ENCODE measurements around the genes CDK2, SUOX, ERBB3, MYL6, COQ10A and NACA.

GRCh38 chr12:55966531-55967641 is at the start of gene CDK2:
Gene CDK2, plus strand, starts transcription at chr12:55966830.
- RRBS, result 2% methylated on average over 22 of the region's 49 CpGs

GRCh38 chr12:55996334-55996975 is 621 bp upstream of the SUOX start:
- RRBS, result 0% methylated on average over 3 of the region's 18 CpGs

DNA sequence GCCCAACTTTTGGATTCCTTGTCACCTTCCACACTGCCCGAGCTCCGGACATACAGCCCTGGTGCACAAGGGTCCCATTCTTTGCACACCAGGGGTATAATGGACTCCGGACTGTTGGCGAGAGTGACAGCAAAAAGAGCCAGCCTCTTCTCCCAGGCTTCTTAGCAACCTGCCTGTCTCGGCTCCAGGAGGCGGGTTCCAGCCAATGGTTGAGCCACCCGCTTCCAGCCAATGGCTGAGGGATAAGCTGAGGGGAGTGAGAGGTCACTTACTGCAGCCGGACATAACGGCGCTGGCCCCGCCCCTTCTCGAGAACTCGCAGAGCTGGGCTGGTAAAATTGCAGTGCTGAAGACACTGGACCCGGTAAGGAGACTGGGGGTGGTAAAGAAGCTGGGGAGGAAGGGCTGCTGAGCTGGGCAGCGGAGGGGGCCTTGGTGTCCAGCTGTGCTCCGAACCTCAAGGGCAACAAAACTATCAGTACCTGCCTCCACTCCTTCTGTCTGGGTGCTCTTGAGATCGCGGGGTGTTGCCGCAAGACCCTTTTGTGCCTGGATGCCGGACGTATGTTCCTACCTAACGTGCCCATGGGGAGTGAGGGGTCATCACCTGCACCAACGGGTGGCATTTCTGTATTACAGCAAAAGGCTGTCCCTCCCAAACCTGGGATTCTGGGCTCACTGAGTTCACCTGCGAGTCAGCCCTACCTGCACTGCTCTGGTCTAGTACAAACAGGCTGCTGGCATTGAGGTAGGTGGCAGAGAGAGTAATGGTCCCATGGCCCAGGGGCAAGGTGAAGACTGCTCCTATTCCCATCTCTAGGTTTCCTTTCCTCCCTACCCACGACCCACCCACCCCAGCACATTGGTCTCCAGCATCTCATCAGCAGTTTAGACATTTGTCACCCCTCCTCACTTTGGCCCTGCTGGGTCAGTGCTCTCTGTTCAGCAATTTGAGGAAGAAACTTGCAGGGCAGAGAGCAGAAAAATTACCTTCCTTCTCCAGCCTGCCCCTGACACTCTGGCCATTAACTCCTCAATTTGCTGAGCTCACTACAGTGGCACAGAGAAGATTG is at the start of gene SUOX:
SUOX (plus strand) TSS at position 301 of the 1,073 bp plus-strand sequence.
- RRBS, result 8% methylated on average over 9 of the region's 25 CpGs

DNA sequence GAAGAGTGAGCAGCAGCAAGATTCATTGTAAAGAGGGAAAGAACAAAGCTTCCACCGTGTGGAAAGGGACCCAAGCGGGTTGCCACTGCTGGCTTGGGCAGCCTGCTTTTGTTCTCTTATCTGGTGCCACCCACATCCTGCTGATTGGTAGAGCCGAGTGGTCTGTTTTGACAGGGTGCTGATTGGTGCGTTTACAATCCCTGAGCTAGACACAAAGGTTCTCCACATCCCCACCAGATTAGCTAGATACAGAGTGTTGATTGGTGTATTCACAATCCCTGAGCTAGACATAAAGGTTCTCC is 2.5 kb downstream of the SUOX start:
- RRBS, result no CpG with 5 or more reads among the region's 4 CpGs

DNA sequence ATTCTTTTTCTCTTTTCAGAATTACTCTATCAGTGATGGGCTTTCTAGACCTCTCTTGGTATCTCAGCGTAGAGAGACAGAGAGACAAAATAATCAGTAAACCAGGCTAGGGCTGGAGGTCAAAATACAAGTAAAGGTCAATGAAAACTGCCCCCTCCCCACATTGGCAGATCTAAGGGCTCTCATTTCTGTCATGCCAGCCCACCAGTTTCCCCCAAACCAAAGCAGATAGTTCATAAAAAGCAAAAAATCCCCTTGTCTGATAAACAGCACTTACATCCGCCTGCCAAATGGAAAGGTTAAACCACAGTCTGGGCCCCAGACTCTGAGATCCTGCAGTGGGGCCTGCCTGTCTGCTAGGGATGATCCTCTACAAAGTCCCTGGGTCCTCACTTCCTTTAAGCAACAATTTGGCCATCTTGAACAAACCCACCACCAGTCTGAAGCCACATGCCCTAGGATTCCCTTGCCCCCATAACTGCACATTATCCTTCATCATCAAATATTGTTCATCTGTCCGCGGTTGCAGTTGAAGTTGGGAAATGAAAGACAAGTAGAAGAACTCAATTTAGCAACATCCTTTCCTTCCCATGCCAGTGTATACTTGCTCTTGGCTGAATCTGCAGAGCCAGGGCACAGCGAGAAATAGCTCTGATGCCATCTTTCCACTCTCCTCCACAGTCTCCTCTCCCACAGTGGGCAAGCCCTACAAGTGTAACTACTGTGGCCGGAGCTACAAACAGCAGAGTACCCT is 9.7 kb upstream of the RPS26 start:
- RRBS, result no CpG with 5 or more reads among the region's 6 CpGs

GRCh38 chr12:56079690-56080264 is at the start of gene ERBB3:
Gene ERBB3, plus strand, starts transcription at chr12:56080165.
- RRBS, result 0% methylated on average over 2 of the region's 35 CpGs

DNA sequence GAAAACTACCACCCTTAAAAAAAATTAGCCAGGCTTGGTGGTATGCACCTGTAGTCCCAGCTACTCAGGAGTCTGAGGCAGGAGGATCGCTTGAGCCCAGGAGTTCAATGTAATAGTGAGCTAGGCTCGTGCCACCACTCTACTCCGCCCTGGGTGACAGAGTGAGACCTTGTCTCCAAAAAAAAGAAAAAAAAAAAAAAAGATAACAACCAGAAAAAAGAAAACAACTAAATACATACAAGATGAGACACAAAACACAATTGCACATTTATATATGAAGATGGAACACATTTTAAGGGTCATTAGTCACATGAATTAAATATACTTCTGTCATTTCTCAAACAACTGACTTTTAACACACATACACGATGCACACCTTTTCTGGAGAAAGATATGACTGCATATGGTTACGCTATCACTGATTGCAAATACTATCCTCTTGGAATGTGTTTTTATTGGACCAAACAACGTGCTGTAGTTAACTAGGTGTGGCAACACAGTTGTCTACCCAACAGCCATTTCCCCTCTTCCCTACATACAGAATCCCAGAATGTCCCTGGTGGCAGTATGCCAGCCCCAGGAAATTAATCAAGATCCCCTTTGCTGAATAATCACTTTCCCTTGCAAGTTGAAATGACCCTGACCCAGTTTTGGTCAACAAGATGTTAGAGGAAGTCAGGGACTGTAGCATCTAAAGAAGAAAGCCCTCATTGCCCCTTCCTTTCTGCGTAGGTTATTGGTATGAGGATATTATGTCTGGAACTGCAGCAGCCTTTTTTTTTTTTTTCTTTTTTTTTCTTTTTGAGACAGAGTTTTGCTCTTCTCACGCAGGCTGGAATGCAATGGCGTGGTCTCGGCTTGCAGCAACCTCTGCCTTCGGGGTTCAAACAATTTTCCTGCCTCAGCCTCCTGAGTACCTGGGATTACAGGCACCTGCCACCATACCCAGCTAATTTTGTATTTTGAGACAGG is 5.7 kb upstream of the MYL6B start:
- RRBS, result no CpG with 5 or more reads among the region's 11 CpGs

GRCh38 chr12:56157608-56158534 is at the start of gene MYL6:
Gene MYL6, plus strand, starts transcription at chr12:56158359.
- RRBS, result 4% methylated on average over 5 of the region's 41 CpGs

- RRBS, result 1% methylated on average over 2 of the region's 6 CpGs
Observed at GRCh38 chr12:56189034-56189165, 383 bp downstream of the SMARCC2 start.

- RRBS, result 2% methylated on average over 12 of the region's 68 CpGs
Observed at GRCh38 chr12:56266583-56267380, at the start of gene COQ10A. Gene COQ10A, plus strand, starts transcription at chr12:56266942.

GRCh38 chr12:56334080-56334882 is 481 bp upstream of the PAN2 start:
- RRBS, result 3% methylated on average over 10 of the region's 28 CpGs

- RRBS, result no CpG with 5 or more reads among the region's 13 CpGs
Observed at GRCh38 chr12:56597771-56598616, 32.1 kb downstream of the BAZ2A start.

GRCh38 chr12:56598660-56599459 is 31.3 kb downstream of the BAZ2A start:
- RRBS, result 85% methylated on average over 4 of the region's 27 CpGs

- RRBS, result no CpG with 5 or more reads among the region's 11 CpGs
Observed at GRCh38 chr12:56639061-56639641, 6.6 kb downstream of the ATP5F1B start.

GRCh38 chr12:56662775-56664184 is 17.5 kb upstream of the ATP5F1B start:
- RRBS, result no CpG with 5 or more reads among the region's 11 CpGs

DNA sequence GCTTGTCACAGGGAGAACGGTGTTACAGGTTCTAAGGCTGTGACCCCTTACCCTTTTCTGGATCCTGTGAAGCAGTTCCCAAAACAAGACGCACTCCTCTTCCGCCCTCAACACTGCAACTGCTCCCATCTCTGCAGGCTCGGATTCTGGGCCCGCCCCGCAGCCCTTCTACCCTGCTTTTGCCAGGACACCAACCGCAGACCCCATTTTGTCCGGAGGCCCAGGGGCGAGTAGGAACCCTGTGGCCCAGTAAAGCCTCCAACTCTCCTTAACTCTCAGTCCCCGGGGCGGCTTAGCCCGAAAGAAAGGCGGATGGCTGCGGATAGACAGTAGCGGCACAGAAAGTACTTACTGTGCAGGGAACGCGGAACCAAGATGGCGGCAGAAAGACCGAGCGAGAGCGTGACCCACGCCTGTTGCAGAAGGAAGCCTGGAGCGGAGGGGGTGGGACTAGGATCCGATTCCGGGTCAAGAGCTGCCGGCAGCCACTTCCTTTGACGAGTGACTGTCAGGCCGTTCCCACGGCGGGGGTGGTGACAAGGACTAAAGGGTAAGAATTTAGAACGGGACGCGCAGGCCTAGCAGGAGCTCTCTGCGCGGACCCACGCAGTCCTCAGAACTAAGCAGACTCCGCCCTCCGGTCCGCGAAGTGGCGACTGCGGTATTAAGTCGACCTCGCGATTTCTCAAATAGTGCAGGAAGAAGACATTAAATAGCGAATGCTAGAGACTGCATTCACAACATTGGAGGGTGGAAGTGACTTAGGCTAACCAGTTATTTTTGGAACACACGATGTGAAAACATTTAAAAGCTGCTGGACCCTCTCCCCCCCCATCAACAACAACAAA is at the start of gene NACA:
NACA (minus strand) TSS at position 389 of the 848 bp plus-strand sequence.
- RRBS, result 5% methylated on average over 3 of the region's 47 CpGs

GRCh38 chr12:56770749-56771076 is 7.6 kb downstream of the HSD17B6 start:
- RRBS, result no CpG with 5 or more reads among the region's 2 CpGs

- RRBS, result no CpG with 5 or more reads among the region's 7 CpGs
Observed at GRCh38 chr12:56803747-56804045, 40.6 kb downstream of the HSD17B6 start.

GRCh38 chr12:56916720-56917833 is 17.1 kb downstream of the SDR9C7 start:
- RRBS, result no CpG with 5 or more reads among the region's 6 CpGs

- RRBS, result no CpG with 5 or more reads among the region's 7 CpGs
Observed at GRCh38 chr12:56949256-56949722, 8.1 kb downstream of the RDH16 start.

All from mononuclear cell (primary cell).